Hematopoietic multipotent progenitor cell (in vitro differentiated cells): Measurements from ENCODE around the genes SGPP1, ESR2 and ZBTB1.

GRCh38 chr14:63727986-63728560 lies at the start of gene SGPP1:
TSS of gene SGPP1 (minus strand) at chr14:63728065.
- CAGE, long polyA plus RNA, result start-site peak on the minus strand at chr14:63728008-63728068, 428 reads

DNA sequence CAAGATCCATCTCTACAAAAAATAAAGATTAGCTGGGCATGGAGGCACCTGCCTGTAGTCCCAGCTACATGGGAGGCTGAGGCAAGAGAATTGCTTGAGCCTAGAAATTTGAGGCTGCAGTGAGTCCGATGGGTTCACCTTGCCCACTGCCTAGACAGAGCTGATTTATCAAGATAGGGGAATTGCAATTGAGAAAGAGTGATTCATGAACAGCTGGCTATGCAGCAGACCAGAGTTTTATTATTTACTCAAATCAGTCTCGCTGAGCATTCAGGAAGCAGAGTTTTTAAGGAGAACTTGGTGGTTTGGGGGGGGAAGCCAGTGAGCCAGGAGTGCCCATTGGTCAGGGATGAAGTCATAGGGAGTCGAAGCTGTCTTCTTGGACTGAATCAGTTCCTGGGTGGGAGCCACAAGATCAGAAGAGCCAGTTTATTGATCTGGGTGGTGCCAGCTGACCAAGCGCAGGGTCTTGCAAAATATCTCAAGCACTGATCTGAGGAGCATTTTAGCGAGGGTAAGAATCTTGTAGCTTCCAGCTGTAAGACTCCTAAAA lies 24.9 kb upstream of the SGPP1 start:
- CAGE, long polyA plus RNA, result no peak

DNA sequence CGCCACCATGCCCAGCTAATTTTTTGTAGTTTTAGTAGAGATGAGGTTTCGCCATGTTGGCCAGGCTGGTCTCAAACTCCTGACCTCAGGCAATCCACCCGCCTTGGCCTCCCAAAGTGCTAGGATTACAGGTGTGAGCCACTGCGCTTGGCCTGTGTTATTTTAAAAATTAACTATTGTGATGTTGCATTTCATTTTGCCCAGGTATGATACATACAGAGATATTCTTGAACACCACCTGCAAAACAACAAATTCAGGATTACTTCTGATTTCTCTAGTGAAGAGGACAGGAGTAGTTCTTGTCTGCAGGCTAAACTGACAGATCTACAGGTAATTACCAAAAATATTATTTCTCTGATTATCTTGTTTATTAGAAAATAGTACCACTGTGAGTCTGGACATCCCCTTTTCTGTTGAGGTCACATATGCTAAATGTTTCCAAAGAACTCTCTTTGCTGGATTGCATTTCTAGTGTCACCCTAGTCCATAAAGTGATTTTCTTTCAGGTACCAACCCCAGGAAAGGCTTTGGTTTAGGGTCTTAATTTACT lies 146.0 kb downstream of the SYNE2 start:
- CAGE, long polyA plus RNA, result no peak

GRCh38 chr14:64097704-64098594 lies 196.2 kb downstream of the ESR2 start:
- CAGE, long polyA plus RNA, result no peak

DNA sequence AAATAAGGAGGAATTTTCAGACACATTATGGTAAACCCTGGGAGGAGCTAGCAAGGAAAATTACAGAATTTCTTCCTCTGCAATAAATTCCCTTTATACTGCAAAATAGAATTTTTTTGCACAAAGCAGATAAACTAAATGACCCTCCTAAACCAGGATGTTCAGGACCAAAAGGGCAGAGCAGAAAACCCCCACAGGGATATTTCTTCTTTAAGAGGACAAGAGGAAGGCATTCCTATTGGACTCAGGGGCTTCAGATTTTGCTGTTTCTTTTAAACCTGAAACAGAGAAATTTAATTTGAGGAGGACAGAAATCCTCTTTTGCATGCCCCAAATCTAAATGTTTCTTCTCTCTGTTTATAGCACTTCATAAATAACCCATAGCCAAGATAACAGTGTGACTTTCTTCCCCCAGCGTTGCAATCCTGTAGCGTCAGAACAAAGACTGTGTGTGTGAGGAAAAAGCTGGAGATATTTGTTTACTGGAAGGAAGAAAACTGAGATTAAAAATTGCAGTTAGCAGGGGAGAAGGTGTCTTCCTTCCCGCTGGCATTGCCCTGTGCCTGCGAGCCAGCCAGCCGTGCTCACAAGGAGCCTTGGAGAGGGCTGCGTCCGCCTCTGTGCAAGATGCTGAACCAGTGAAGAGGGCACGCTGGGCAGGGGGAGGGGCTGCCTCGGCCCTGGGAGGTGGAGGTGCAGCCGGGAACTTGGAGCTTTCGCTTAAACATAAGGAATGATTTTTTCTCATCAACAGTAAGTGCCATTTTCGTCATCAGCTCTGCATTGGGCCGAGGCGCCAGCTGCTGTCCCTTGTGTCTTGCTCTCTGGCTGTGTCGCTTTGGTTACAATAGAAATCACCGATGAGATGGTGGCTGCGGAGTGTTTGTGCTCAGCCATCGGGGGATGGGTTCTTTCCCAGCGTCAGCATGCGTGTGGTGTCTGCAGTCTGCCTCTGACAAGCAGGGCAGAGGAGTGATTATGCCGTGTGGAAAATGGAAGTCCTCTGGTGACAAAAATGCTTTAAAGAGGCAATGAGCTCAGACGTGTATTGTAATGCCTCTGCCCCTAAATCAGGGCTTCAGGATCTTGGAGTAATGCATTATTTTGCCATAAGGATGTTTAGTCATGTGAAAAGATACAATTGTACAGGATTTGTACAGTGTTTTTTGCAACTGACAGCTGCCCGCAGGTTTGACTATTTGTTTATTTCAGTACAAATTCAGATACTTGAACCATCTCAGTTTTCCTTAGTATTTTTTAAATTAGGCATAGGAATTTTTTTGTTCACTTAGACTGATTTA lies 97.4 kb downstream of the ESR2 start:
- CAGE, long polyA plus RNA, result no peak

- CAGE, long polyA plus RNA, result no peak
These were observed 84.7 kb downstream of the ESR2 start for GRCh38 chr14:64209167-64210165.

DNA sequence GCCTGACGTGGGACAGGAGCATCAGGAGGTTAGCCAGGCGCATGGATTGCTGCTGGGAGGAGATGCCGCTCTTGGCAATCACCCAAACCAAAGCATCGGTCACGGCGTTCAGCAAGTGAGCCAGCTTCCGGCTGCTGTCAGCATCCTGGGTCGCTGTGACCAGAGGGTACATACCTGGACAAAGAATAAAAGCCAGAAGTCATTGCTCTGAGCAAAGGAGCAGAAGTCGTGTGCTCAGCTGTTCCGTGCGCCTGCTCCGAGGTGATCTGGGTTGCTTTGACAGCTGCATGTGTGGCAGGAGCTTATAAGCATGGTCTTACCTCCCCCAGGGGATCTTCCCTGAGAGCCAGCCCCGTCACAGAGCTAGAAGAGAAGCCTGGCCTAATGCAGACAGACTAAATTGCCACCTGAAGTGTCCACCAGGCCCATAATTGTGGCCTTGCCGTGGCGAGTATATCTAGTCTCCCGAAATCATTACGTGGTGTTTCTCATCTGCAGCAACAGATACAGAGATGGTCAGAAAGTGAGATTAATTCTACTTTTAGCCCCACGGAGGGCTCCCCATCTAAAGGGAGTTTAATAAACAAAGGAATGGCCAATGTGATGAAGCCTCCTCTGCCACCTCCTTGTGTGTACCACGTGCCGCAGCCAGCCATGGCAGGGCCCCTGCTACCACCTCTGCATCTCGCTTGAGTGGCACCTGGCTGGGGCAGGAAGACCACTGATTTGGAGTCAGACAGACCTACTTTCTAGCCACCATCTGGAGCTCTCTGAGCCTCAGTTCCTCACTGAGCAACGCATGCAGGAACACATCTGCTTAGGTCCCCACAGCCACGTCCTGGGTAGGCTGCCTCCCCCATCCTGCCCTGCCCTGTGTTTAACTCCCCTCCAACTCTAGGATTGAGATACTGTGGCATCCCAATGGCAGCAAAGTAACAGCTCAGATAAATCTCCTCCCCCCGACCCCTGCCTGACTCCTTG lies 58.9 kb downstream of the ESR2 start:
- CAGE, long polyA plus RNA, result no peak

GRCh38 chr14:64238034-64239120 lies 55.8 kb downstream of the ESR2 start:
- CAGE, long polyA plus RNA, result no peak

DNA sequence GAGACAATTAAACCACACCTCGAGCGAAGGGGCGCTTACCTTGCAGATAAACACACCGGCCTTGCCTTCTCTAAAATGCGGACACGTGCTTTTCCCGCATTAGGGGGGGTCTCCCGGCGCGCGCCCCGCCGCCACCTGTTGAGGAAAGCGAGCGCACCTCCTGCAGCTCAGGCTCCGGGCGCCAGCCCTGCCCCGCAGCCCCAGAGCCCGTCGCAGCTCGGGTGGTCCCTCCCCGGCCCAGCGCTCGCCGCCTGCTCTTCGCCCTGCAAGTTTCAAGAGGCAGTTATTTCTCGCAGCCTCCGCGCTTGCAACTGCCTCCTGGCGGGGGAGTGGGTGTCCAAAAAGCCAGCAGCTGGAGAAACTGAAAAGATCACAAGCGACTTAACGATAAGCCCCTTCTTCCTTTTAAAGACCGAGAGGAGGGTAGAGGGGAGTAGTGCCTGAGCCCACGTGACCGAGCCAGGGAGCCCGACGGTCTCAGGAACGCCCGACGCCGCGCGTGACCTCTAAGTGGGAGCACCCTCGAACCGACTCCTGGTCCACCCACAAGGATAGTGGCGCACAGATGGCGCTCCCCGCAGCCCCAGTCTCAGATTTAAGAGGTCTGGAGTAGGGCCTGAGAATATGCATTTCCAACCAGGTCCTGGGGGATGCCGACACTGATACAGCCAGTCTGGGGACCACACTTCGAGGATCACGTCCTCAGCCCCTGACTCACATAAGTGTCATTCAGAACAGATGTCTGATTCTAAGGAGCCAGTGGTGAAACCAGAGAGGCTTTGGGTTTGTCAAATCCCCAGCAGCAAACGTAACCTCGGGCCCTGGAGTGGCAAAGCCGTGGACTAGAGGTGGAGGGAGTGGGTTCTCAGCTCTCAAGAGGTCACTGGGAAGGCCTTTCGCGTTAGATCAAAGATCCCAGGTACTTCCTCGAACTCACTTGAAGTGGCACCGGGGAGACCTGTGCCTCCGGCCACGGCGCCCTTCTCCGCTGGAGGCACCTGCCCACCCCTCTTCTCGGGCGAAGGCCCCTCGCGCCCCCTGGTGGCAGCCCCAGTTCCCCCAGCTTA lies at the start of gene ESR2:
Gene ESR2, minus strand, starts transcription at position 378 of the 1,067 bp plus-strand sequence.
- CAGE, long polyA plus RNA, result no peak

- CAGE, long polyA plus RNA, result no peak
These were observed 3.8 kb downstream of the MTHFD1 start for GRCh38 chr14:64391843-64392522.

- CAGE, long polyA plus RNA, result no peak
These were observed 15.9 kb downstream of the ZBTB25 start for GRCh38 chr14:64487735-64488190.

GRCh38 chr14:64502855-64503141 lies 840 bp downstream of the ZBTB25 start:
- CAGE, long polyA plus RNA, result no peak

- CAGE, long polyA plus RNA, result start-site peak on the plus strand at chr14:64504630-64504848, 1,509 reads
These were observed at the start of gene ZBTB1 for GRCh38 chr14:64504498-64504933. TSS of gene ZBTB1 (plus strand) at chr14:64504770.

DNA sequence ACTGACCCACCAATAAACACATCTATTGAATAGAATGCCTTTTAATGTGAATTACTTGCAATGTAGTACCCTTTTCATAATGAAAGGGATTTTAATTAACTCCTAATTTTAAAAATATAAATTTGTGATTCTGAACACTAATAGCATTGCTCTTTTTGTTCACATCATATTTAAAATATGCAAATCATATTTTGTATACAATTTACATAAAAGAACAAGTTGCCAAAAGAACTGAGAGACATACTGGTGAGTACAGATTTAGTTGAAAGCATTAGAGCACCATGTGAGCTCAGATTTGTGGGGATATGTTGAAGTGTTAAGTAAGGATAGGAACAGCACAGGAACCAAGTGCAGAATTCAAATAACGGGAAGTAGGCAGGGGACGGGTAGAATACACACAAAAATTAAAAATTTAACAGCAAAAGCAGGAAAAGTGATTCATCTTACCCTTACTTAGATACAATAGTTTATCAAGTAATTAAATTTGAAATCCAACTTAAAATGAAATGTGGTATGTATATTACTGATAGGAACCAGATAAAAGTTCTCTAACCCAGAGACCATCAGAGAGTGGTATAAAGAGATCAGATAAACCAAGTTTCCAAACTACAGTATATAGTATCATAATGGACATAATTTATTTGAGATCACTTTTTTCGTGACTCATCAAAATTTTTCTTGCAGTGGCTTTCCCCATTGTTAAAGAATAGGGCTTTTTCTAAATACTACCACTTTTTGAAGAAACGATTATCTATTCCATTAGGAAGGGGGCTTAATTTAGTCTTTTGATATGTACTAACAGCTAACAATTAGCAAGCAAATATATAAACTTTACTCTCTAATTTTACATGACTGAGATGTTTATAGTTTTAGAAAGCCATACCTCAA lies 15.4 kb upstream of the HSPA2 start:
- CAGE, long polyA plus RNA, result no peak

GRCh38 chr14:64683006-64683889 lies 21.0 kb upstream of the PLEKHG3 start:
- CAGE, long polyA plus RNA, result no peak

GRCh38 chr14:64698942-64699576 lies 5.2 kb upstream of the PLEKHG3 start:
- CAGE, long polyA plus RNA, result no peak

- CAGE, long polyA plus RNA, result no peak
These were observed 1.6 kb downstream of the PLEKHG3 start for GRCh38 chr14:64705815-64706307.

GRCh38 chr14:64726505-64727107 lies 22.4 kb downstream of the PLEKHG3 start:
- CAGE, long polyA plus RNA, result no peak

DNA sequence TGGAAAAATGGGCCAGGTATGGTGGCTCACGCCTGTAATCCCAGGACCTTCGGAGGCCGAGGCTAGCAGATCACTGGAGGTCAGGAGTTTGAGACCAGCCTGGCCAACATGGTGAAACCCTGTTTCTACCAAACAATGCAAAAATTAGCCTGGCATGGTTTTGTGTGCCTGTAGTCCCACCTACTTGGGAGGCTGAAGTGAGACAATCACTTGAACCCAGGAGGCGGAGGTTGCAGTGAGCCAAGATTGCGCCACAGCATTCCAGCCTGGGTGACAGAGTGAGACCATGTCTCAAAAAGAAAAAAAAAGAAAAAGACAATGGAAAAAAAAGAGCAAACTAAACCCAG lies 5.3 kb downstream of the CHURC1 start:
- CAGE, long polyA plus RNA, result no peak

GRCh38 chr14:64970782-64971361 lies 1.3 kb downstream of the RAB15 start:
- CAGE, long polyA plus RNA, result no peak